Helper T cell (primary cell): ENCODE measurements around the gene EIF4G2.

DNA sequence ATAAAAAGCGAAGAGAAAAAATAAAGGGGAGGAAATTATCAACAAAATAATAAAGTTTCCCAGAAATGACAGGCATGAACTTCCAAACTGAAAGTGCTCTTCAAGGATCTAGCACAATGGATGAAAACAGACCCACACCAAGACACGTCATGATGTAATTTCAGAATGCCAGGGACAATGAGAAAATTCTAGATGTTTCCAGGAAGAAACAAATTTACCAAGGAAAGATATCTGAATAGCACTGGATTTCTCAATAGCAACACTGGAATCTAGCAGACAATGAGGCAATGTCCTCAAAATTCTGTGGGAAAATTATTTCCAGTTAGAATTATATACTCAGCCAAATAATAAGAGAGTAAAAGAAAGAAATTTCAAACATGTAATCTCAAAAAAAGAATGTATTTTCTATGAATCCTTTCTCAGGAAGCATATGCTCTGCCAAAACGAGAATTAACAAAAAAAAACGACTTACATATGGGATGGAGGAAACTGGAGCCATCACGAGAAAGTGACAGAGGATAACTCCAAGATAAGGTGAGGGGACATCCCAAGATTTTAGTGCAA, 46.0 kb downstream of the DENND5A start:
- PRO-cap, 2 experiments = no peak in any of the 2 experiments

DNA sequence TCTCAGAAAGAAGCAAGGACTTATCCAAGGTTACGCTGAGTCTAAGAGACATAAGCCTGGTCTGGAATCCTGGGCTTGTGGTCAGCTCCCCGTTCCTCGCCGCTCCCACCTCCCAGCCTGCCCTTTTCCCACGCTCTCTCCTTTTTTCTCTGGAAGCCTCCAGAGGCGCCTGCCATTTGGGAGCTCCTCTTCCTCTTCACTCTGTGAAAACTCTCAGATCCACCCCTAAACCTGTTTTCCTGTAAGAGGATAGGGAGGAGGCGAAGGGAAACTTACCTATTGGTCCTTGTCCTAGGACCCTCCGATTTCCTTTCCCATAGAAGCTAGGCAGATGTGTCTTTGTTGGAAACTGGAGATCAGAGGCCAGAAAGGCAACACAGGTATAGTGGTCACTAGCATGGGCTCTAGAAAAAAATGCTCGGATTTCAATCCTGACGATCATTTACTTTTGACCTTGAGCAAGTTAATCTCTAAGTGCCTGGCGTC, 739 bp upstream of the DENND5A start:
- PRO-cap, 2 experiments = no peak in any of the 2 experiments

GRCh38 chr11:9273203-9274118, 8.3 kb upstream of the DENND5A start:
- PRO-cap, 2 experiments = no peak in any of the 2 experiments

DNA sequence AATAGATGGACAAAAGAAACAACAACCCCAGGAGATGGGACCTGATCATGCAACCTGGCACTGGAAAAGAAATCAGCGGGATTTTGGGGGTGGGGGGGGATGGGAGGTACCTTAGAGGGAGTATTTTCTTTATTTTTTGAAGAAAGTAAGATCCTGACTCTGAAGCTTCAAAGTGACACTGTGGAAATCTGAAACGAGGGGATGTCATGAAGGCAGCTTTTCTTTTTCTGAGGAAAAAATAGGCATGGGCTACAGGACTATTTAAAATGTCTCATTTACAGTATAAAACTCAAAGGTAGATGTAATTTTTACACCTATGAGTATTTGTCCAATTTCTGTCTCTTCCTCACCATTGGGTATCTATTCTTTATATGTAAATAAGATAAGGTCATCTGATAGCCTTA, 15.5 kb upstream of the ZNF143 start:
- PRO-cap, 2 experiments = no peak in any of the 2 experiments

- PRO-cap, 2 experiments = no peak in any of the 2 experiments
Measured at GRCh38 chr11:9459713-9460474, 918 bp upstream of the ZNF143 start.

GRCh38 chr11:9574140-9574756, 778 bp downstream of the WEE1 start:
- PRO-cap, 2 experiments = no peak in any of the 2 experiments

DNA sequence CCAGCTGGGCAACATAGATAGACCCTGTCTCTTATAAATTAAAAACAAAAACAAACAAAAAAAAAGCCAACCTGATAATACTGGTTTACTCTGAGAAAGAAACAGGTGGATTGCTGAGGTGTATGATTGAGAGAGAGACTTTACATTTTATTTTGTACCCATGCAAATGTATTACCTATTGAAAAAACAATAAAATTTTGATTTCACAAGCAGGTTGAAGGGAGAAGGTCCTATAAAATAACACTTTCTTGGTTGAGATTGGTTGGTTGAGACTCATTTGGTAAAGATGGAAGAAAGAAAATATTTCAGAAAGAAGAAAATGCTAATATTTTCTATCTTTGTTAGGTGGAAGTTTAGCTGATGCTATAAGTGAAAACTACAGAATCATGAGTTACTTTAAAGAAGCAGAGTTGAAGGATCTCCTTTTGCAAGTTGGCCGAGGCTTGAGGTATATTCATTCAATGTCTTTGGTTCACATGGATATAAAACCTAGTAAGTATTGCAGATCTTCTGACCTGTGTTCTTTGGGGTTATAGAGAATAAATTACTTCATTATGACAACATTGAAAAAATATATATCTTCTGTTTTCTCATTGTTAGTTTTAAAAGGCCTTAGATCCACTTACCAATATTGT, 7.8 kb downstream of the WEE1 start:
- PRO-cap, 2 experiments = no peak in any of the 2 experiments

GRCh38 chr11:9670073-9670832, 6.4 kb downstream of the SWAP70 start:
- PRO-cap, 2 experiments = no peak in any of the 2 experiments

GRCh38 chr11:9704559-9705172, 40.8 kb downstream of the SWAP70 start:
- PRO-cap, 2 experiments = no peak in any of the 2 experiments

DNA sequence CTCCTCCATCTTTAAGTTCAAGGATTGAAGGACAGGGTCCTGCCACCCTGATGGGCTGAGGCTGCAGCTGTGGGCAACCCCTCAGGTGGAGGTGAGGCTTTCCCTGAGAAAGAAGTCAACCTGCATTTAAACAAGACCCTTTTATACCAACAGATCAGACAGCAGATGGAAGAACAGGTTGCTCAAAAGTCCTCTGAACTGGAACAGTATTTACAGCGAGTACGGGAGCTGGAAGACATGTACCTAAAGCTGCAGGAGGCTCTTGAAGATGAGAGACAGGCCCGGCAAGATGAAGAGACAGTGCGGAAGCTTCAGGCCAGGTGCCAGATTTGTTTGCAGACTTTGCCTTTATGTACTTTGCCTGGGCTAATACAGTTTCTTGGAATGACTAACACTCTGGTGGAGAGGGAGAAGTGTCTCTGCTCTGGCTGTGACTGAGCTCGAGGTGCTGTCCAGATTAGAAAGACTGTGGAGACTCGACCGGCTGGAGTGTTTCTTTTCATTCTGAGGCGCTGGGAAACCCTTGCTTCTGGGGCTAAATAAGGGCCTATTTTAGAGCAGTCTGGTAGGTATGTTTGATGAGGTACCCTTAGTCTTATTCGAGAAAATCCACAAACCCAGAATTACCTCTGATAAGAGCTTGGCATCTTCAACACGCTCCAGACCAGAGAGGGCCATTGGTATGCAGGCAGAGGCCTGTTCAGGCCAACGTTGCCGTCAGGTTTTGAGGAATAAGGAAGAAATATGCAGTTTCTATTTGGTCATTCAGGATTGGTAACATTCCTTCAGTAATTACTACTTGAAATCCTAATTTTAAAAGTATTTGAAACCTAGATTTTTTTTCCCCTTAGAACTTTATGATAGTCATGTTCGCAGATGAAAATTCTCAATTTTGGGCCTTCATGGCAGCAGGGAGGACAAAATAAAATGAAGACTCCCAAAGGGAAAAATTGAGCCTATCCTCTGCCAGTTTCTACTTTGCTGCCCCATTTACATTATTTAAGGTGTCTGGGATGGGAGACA, 76.5 kb downstream of the SWAP70 start:
- PRO-cap, 2 experiments = no peak in any of the 2 experiments

DNA sequence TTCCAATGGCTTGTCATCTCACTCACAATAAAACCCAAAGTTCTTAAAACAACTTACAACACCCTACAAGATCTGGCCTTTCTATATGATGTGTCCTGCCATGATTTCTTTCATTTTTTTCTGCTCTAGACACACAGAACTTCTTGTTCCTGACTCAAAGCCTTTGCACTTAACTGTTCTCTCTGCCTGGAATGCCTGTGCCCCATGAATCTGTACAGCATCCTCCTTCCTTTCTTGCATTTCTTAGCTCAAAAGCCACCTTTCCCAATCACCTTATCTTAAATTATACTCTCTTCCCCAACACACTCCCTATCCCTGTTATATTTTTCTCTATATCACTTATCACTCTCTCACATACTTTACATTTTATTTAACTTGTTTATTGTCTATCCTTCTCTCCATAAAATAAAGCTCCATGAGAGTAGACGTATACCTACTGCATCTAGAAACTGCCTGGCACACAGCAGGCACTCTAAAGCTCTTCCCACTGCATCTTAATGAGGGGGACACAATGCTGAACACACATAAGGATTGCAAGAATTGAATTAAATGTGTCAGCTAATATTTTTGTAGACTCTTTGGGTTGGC, 305.6 kb downstream of the SWAP70 start:
- PRO-cap, 2 experiments = no peak in any of the 2 experiments

- PRO-cap, 2 experiments = no peak in any of the 2 experiments
Measured at GRCh38 chr11:10303669-10304389, 1.0 kb upstream of the ADM start.

DNA sequence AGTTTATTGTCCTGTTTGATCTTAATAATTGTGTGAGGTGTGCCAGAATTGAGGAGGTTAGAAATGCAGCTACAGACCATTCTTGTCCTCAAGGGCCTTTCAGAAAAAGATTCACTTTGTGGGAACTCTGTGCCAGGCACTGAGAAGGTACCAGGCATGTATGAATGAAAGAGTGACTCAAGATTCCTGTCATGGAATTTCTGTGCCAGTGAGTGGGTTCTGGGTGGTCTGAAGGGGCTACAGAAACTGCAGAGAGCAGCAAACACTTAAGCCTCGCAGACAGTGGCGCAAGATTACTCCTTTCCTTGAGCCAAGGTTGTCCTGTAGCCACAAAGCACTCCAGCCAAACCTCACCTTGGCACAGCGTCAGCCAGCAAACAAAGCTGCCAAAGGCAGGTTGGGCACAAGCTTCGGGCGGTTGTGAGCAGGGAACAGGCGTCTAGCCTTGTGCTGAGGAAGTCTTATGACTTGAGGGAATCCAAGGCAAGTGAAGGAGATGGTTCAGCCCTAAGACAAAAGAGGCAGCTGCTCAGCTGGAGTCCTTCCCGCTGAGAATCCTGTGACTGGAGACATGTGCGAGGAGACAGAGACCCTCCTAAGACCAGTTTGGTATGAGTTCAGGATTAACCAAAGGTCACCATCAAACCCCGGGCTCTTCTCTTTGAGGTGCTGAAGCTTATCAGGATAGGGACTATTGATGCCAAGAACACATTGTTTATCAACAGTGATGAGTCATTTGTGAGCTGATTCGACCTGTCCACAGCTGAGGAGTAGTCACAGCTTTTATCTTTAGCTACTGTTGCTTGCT, 4.3 kb downstream of the ADM start:
- PRO-cap, 2 experiments = no peak in any of the 2 experiments

DNA sequence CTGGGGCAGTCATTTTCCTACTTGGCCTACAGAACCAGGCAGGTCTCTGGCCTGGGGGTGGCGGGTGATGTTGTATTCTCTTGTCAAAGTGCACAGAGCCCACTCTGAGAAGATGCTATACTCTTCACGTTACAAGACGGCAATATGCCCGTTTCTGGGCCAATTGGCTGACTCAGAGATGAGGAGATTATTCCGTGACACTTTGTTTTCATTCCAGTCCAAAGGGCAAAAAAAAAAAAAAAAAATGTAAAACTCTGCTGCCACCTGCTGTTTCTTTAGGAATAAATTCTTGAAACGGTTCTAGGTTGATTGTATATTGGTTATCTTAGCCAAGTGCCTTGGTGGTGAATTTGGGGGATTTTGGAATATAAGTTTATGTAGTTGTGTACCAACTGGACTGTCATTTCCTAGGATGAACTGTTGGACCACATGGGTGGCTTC, 18.1 kb downstream of the ADM start:
- PRO-cap, 2 experiments = peak in 1 of 2 experiments; most common minus-strand start position 92 of the sequence (in 1)

- PRO-cap, 2 experiments = no peak in any of the 2 experiments
Measured at GRCh38 chr11:10385600-10386171, 69.4 kb upstream of the AMPD3 start.

DNA sequence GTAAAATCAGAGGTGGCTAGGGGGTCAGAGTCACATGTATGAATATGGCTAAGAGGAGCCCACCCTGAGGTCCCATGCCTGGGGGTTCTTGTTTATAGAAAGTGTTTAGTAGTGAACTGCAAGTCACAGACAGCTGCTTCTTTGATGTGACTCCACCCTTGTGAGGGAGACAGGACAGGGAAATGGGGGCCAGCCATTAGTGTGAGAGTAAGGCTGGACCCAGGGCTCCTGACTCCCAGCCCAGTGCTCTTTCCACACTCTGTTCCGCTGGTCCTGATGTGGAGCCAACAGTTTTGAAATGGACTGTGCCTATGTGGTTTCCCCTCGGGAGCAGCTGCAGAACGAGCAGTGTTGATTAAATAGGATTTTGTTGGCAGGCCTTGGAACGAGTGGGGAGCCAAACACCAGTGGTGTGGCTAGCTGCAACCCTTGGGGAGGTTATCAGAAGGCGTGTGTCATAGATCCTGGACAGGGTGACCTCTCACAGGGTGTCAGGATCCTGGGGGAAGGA, 66.6 kb upstream of the AMPD3 start:
- PRO-cap, 2 experiments = no peak in any of the 2 experiments

DNA sequence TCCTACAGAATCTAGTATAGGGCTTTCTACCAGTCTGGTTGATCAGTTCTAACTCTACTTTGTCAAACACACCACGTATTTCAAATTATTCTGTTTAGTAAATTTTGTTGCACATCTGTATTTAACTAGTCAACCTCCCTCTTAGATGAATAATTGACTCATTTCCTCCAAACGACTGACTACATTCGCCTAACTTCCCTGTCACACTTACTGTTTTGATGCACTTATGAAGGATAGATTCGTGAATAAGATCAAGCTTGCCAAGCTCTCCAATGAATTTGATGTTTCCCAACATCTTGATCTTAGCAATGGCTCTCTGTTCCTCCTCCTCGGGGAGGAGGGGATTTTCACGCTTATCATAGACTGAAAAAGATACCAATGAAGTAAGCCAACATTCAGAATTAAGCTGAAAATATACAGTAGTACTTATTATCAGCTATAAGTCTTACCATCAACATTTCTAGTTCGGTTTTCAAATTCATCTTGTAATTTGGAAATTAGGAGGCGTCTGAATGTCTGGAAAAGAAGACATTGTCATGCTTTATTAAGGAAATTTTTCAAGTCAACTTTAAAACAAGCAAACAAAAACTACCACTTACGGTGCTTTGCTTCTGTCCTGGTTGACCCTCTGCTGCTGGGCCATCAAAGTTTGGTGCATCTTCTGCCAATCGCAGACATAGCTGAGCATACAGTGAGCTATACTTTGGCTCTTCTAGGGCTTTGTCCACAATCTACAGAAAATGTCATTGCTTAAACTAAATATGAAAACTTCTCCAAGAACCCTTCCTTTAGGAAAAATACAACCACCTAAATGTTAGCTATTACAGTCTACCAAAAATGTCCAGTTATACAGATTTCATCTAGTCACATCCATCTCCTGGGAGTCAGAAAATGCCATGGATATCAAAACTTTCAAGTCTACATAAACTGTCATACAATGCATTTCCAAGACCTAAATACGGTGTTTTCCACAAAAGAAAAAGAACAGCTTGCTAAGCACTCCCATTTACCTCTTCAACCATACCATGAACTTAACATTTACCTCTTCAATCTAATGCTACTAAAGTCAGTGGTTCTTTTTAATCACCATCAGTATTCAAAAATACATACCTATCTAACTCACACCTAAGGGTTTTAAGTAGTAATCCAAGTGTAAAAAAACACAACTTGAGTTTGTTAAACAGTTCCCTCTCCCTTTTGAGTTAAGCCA, 4.6 kb downstream of the EIF4G2 start:
- PRO-cap, 2 experiments = no peak in any of the 2 experiments

DNA sequence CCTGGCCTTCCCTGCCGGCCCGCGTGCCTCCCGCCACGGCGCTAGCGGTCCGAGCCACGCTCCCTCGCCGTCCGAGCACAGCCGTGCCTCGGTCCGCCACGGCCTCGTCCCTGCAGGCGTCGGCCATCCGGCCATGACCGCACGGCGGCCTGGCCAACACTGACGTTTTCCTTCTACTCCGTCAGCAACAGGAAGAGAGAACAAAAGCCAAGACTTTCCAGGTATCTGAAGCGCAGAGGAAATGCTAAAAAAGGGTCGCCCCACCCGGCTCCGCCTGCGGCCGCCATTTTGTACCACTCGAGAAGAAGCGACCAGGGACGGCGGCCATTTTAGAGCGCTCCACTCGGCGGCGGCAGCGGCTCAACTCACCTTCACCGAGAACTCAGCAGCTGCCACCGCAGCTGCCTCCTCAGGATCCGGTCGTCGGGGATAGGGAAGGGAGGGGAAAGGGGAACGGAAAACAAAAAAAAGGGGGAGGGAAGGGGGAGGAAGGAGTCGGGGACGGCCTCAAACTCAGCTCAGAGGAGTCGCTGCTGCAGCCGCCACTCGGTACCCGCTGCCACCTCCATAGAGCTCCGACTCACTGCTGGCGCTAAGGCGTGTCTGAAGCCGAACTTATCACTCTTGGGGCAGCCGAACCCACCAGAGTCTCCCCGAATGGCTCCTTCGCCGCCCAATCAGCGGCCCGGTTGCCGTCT, at the start of gene EIF4G2:
TSS of gene EIF4G2 (minus strand) at position 591 of the 698 bp plus-strand sequence.
- PRO-cap, 2 experiments = peak in 2 of 2 experiments; most common plus-strand start position 300 of the sequence (in 1); most common minus-strand start position 588 of the sequence (in 2)

- PRO-cap, 2 experiments = no peak in any of the 2 experiments
Measured at GRCh38 chr11:10930466-10931037, 72.7 kb upstream of the ZBED5 start.

DNA sequence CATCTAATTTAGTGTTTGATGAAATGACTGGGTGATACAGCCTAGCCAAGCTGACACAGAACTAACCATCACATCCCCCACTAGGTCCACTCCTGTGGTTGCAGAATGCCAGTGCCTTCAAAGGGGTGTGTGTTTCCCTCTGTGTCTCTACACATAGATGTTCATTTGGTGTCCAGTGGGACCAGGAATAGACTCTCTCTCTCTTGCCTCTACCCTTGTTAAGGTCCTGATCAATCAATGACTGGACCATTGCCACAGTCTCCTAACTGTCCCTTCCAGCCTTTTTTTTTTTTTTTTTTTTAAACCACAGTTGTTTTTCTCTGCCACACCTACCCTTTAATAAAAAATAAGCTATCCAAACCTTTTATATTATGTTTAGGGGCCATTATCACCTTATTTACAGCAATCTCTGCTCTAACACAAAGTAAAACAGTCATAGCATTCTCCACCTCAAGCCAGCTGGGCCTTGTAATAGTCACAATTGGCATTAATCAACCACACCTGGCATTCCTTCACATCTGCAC, 113.4 kb downstream of the CSNK2A3 start:
- PRO-cap, 2 experiments = no peak in any of the 2 experiments